Measurements from ENCODE around the gene PITPNB.

- PRO-cap, result no peak
These were observed 12.2 kb downstream of the HPS4 start for GRCh38 chr22:26471274-26471943.

GRCh38 chr22:26481614-26482618 is 1.7 kb downstream of the HPS4 start:
- PRO-cap, result no peak

GRCh38 chr22:26484213-26484880 is 670 bp downstream of the SRRD start:
- PRO-cap, result no peak

DNA sequence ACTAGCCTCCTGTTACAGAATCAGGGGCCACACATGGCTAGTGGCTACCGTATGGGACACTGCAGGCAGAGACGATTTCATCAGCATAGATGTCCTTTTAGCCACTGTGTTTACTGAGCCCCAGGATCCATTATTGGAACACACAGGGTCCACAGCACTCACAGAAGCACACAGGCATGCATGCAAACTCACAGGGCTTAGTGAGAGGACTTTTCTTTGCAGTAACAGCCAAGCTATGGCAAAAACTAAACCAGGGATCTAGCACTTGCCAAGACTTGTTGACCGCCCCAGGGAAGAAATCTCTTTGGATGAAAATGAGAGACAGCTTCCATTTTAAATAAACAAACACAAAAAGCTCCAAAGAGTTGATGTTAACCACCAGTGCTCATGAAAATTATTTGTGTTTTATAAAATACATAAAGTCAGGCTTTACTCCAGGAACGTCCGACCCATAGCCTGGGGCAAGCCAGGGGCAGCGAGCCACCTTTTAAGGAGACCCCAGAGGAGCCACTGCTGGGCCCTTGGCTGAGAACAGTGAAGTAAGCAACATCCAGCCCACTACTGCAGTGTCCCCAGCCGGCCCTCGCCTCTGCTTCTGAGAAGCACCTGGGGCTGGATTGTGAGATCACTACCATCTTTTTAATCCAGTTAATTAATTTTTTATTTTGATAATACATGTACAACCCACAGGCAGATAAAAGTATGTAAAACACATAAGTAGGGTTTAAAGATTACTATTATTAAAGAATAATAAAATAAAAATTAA is 22.0 kb upstream of the TFIP11 start:
- PRO-cap, result no peak

- PRO-cap, result no peak
These were observed 36.7 kb upstream of the TFIP11 start for GRCh38 chr22:26548822-26549474.

- PRO-cap, result no peak
These were observed 89.4 kb downstream of the CRYBA4 start for GRCh38 chr22:26710923-26711839.

DNA sequence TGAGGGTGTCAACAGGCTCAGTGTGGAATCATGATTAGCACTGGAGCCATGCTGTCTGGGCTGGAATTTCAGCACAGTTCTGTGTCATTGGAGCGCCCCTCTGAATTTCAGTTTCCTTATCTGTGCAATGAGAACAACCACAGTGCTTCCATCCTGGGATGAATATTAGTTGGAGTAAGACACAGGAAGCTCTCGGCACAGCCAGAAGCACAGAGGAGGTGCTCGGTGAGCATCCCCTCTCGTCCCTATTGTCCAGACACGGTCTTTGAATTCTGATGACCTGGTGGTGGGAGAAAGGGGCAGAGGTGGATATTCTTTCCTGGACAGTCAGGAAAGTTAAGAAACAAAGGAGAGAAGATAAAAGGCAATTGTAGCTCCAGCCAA is 92.4 kb downstream of the CRYBA4 start:
- PRO-cap, result no peak

DNA sequence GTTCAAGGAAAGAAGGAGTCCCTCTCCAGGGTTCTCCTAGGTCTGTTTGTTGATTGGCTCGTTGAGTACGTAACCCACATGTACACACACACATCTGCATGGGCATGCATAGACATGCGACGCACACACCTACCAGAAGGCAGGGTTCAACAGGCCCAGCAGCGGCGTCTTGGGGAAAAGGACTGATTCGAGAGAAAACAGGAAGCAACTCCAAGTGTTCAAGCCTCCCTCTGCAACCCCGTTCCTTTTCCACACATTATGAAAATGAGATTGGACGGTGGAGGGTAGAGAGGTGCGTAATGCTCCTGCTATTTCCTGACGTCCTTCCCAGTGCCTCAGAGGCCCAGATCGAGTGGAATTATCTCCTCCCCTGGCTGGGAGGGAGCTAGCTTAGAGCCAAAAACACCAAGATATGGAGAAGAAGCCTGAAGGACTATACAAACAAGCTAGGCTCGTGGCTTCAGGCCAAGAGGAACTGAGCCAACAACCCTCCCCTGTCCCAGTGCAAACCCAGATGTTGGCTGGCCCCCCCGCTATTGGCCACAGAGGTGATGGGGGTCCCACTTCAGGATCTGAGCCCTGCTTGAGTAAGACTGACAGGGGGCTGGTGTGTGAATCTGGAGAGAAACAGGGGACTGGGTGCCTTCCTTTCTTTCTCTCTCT is 289.2 kb downstream of the MN1 start:
- PRO-cap, result no peak

- PRO-cap, result no peak
These were observed 132.2 kb downstream of the MN1 start for GRCh38 chr22:27669144-27670062.

DNA sequence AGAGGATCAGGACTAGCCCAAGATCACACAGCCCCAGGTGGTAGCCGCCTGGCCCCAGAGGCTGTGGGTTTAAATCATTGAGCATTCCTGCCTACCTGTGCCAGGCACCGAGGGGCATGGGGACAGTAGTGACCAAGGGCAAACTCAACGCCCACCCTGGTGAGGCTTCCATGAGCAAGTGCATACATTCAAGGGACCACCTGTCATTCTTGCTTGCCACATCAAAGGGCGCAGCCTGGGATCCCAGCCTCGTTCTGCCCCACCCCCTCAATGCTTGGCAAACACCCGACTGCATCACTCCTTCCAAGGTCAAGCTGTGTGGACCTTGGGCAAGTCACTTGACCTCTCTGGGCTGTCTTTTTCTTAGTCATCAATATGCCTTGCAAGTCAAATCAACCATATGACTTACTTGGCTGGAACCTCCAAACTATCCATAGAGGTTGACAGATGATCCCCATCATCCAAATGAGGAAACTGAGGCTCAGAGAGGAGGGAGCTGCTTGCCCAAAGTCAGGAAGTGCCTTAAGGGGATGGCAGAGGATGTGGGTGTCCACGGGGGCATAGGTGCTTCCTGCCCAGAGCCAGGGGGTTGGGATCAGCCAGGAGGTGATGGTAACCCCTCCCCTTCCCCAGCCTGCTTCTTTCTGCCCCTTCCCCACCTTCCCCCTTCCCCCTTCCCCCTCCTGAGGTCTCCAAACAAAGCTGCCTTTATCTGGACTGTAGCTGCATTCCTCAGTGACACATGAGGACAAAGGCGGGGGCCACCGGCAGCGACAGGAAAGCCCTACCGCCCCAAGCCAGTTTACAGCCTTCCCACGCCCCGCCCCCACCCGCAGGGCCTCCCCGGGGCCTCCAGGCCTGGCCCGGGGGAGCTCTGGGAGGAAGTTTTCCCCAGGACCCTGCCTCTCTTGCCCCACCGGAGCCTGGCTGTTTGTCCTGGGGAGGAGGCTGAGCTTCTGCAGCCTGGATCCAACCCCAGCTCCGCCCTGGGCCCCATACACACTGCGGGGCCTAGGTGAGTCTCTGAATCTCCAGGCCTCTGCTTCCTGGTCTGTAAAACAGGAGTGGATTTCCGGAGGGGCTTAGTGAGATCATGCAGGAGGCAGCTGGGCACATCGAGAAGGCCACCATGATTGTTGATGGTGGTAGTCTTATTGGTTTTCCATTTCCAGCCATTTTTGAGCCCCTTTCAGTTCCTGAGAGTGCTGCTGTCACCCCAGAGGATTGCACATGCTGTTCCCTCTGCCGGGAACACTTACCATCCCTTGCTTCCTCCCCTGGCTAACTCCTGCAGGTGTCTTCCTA is 131.0 kb downstream of the MN1 start:
- PRO-cap, result no peak

- PRO-cap, result no peak
These were observed 23.2 kb downstream of the MN1 start for GRCh38 chr22:27778139-27779026.

DNA sequence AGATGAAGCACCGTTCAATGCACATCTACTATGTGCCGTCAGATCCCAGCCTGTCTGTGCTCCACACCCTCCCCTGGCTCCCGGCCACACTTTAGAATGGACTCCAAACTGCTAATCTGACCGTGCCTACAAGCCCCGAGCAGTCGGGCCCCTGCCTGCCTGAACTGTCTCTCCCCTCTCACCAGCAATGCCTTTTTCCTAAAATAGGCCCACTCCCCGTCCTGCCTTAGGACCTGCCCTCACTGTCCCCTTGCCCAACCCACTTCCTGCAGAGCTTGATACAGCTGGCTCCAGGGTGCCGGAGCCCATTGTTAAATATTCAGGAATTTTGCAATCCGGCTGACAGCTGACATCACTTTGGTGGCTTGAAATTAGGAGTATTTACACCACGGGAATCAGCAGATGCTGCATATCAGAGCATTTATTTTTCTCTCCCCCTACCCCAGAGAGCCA is 21.4 kb downstream of the MN1 start:
- PRO-cap, result no peak

DNA sequence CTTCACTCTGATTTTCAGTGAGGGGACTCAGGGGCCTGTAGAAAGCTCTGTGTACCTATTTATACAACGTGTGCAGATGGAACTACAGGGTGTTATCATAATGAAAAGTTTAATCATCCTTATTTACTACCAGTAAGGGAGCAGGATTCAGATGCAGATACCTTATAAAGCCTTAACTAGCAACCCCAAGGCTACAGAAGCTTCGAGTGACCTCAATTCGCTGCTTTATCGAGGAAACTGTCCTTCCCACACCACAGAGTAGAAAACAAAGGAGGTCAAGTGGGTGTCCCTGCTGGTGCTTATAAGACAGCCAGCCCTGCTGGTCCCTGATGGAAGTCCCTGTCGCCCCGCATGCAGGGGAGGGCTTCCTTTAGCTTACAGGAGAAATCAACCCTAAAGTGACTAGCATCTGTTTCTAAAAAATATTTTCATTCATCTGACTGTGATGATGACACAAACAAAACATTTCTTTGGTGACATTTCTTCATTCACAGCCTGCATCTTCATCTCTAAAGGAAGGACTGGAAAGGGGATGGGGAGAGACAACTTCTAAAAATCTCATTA is 7.3 kb downstream of the MN1 start:
- PRO-cap, result no peak

GRCh38 chr22:27794948-27795488 is 6.5 kb downstream of the MN1 start:
- PRO-cap, result no peak

DNA sequence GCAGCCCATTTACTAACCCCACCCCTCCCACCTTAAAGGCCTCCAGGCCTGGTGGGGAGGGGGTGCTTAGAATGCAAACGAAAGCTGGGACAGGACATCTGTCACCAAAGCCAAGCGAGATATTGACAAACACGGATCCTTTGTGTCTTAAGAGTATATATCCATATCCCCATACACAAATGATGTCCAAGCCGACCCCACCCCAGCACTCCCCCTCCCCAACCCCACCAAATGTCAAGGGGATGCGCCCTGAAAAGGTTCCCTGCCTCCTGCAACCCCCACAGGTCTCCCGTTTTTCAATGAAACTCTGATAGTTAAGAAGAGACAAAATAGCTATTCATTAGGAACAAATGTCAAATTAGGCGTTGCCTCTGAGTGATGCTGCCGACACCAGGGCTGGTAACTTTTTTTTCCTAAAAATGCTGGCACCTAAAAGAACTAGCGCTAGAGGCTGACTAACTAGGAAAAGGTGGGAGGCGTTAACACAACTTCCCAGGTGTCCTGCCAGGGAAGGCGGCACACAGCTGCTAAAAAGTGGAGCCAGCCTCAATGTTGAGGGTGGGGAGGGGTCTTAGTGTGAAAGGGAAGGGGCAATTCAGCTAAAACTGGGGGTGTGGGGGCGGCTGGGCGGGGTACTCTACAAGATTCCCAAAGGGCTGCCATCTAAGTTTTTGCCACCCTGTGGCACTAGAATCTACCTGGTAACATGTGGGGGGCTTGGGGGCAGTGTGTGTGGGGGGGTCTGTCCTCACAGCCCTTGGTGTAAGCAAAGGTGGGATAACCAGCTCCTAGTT is 5.5 kb downstream of the MN1 start:
- PRO-cap, result no peak

DNA sequence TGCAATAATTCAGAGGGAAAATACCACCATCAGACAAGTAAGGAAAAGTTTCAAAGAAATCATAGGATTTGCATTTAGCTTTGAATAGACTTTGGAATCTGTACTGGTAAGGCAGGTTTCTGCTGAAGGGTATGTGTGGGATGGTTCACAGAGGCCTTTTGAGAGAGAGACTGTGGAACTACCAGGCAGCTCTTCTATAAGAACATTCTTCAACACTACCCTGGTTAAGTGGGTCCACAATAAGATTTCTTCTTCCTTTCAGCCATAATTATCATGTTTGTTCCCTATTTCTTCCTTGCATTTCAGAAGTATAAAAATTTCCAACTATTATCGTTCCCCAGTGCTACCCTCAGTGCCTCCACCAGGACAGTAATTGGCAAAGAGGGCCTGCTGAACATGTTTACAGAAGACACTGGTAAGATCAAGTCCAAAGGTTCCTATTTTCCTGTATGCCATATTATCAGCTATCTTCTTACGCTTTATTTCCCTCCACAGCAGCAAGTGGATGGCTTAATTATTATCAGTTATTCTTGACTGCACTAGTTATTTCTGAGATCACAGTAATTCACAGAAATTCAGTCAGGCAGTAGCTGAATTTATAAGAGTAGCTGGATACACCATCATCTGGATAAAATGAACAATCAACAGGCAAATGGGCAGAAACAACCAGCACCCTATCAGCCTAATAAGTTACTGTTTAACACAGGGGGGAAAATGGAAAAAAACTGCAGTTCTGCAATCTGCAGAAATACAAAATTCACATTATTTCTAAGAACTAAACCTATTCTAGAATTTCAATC is 48.5 kb downstream of the PITPNB start:
- PRO-cap, result bidirectional peak, plus-strand start at position 161 of the sequence, minus-strand start outside the sequence

- PRO-cap, result no peak
These were observed 29.6 kb downstream of the PITPNB start for GRCh38 chr22:27889357-27889896.

DNA sequence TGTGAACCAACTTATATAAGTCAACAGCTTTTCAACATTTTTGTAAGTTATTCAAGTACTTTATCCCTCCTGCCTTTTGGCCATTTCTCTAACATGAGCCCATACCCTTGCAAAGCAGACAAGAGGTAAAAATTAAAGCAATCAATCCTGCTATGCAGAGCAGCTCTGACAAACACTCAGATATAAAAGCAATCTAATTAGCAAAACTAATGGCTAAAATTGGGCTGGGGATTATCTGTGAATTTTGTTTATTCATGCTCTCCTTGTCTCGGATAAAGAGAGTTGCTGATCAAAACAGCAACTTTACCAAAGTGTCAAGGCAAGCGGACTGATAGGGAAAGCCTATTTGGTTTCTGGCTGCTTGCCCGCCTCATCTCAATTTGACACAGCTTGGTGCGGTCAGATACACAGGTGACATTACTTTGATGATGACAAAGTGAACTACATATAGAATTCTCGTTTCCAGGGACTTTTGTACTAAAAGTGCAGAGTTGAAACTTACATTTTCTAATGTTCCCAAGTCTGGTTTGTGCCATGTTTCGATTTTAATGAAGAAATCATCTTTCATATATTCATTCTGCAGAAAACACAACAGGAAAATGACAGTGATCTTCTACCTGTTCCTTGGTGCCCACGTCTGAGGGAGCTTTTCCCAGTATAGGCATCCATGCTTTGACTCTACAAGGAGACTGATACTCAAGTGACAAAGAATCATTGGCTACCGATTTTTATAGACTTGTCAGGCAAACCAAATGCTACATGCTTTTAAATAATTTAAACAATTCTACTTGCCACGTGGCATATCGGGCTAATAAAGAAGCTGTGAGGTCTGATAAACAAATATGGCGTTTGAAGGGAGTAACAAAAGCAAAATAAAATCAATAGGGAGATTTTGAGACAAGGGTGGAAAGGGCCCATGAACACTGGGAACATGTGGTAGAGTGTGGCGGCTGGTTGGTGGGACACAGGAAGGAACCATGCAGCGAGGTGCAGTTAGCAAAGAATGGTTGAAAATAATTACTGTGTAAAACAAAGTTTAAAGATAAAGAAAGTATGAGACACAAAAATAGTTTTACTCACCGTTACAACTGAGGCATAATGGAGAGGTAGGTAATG is 22.6 kb downstream of the PITPNB start:
- PRO-cap, result no peak

GRCh38 chr22:27919054-27919383 is at the start of gene PITPNB:
TSS of gene PITPNB (minus strand) at chr22:27919256.
- PRO-cap, result bidirectional peak, plus-strand start at chr22:27919504, minus-strand start at chr22:27919254

DNA sequence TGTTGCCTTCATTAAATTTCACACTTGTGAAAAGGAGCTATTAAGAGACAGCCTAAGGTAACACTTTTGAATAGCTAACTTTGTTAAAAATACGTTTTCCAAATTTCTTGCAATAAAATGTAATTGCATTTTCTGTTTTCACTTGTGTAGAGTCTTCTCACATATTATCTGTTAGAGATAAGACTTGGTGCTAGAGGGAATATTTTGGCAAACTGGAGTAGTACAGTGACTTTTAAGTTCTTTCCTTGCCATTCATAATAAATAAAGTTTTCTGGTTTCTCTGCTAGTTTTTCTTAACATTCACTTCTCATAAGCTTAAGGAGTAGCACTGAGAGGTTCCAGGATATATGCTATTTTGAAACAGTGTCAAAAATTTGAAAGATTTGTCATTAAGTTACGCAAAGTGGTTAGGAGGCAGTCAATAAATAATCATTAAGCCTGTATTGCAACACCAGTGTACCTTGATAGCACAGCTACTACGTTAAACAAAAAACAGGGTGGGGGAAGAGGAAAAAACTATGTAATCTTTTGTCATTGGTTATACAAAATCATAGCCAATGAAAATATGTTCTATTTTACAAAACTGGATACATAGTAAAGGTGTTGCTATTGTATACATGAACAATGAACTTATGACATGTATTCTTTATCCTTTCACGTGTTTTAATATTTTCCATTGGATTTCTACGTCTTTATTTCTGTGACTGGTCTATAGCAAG is 30.3 kb upstream of the PITPNB start:
- PRO-cap, result no peak